Mononuclear cell (primary cell): ENCODE measurements around a stretch of chr11.

DNA sequence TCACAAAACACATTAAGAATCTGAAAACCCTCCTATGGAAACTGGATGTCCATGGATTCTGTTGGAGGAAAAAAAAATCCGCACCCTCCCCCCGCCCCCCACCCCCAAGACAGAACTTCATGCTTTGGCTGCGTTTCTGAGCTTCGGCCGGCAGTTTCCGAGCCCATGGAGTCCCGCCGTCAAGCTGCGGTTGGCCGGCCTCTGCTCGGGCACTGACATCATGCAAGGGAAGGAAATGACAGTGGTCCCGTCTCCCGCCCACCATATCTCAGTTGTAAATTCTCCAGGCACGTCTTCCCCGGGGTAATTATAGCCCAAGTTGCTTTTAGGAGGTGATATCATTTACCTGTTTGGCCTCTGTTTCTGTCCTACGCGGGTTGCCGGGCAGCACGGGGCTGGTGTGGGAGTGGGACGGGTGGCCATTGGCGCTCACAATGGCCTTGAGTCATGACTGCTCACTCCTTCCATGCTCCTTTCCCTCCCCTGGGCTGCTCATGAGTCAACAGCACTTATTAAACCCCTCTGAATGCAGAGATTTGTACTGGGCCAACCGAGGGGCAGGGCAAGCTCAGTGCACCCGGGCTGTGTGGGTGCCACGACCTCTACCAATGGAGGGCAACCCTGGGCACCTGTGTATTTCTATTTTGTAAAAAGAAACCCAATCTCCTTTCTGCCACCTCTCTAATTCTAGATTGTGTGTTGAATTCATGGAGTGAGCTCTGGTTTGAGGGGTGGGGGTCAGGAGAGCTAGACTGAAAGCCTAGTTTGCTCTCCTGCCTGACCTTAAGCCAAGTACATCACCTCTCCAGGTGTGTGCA is 4.2 kb upstream of the ANO1 start:
- RRBS, result 13% methylated on average over 12 of the region's 24 CpGs

DNA sequence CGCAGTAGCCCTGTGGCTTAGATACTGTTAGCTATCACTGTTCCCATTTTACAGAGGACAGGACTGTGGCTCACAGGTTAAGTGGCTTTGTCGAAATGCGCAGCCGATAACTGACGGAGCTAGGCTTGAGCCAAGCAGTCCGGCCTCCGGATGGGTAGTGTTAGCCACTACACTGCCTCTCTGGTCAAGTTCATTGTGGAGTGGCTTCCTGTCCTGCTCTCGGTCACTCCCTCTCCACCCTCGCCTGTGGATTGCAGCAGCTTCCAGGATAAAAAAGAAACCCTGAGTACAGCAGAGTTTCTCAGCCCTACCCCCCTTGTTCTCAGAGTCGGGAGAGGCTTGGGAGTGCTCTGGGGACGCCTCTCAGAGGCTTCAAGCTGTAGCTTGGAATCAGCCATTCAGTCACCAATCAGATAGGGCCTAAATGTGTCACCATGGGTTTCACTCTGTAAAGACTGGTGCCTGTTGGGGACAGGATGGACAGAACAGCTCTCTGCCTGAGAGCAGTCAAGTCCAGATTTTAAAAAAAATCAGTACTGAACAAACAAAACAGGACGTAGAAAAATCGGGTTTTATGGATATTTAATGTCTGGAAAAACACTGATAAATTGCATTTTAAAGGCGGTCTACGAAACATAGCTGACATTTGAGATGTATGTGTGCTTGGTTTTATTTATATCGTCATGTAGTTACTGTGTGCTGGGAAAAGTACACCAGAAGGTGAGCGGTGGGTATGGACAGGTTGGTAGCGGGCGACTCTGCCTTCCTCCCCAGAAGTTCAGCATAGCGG is 1.3 kb downstream of the FADD start:
- RRBS, result no CpG with 5 or more reads among the region's 20 CpGs

- RRBS, result no CpG with 5 or more reads among the region's 12 CpGs
These were observed 43.5 kb downstream of the PPFIA1 start for GRCh38 chr11:70313867-70314538.

DNA sequence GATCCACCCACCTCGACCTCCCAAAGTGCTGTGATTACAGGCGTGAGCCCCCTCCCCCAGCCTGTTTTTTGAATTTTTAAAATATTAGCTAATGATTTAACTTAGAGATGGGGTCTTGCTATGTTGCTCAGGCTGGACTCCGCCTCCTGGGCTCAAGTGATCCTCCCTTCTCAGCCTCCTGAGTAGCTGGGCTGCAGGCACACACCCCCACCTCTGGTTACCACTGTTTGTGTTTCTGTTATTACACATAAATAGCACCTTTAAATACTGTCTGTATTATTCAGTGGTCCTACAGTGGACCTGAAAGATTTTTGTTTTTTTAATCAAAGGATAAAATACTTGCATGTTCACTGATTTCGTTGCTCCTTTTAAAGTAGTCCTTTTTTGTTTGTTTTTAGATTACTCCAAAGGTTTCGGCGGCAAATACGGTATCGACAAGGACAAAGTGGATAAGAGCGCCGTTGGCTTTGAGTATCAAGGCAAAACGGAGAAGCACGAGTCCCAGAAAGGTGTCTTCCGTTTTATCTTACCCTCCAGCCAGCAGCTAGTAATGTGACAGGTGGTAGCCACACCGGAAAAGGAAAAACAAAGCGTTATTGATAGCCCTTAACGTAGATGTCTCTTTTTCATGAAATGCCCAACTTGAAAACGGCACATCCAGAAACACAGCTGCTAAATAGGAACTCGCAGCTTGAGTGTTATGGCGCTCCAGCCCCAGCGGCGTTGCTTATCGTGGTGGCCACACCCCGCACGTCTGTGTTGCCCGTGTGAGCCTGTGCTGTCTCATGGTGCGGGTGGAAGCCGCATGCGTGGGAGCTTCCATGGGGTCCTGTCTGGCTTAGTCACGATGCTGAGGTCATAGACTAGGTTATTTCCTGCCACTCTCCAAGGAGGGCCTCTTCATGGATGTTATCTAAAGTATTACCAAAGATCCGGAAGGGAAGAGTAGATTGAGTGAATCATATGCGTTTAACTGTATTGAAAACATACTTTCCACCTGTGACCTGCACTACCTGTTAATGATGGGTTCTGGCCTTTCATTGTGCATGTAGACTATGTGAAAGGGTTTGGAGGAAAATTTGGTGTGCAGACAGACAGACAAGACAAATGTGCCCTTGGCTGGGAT is 21.4 kb downstream of the CTTN start:
- RRBS, result no CpG with 5 or more reads among the region's 31 CpGs

DNA sequence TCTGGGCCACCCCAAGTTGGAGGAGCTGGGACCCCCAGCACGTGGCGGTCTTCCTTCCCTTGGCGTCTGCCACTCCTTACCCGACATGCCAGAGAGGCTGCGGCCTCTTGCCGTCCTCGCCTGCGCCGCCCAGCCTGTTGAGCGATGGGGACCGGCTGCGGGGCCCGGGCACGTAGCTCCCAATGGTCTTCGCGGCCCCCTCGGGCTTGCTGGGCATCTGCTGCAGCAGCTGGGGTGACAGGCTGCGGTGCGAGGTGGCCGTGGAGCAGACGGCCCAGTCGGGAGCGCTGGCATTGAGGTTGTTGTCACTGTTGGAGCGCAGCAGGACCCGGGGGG is 421.9 kb downstream of the CTTN start:
- RRBS, result no CpG with 5 or more reads among the region's 25 CpGs

- RRBS, result 69% methylated on average over 4 of the region's 15 CpGs
These were observed 99.9 kb downstream of the SHANK2 start for GRCh38 chr11:71152388-71153003.

- RRBS, result 87% methylated on average over 1 of the region's 22 CpGs
These were observed 99.2 kb downstream of the SHANK2 start for GRCh38 chr11:71153004-71153818.

DNA sequence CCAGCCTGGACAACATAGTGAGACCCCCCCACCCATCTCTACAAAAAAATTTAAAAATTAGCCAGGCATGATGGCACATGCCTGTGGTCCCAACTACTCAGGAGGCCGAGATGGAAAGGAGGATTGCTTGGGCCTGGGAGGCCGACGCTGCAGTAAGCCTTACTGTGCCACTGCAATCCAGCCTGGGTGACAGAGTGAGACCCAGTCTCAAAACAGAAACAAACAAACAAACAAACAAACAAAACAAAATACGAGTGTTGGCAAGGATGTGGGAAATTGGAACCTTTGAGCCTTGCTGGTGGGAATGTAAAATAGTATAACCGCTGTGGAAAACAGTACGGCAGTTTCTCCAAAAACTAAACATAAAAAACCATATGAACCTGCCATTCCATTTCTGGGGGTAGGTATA is 32.3 kb downstream of the SHANK2 start:
- RRBS, result no CpG with 5 or more reads among the region's 6 CpGs

GRCh38 chr11:71284548-71284800 is 32.1 kb upstream of the SHANK2 start:
- RRBS, result no CpG with 5 or more reads among the region's 1 CpG

DNA sequence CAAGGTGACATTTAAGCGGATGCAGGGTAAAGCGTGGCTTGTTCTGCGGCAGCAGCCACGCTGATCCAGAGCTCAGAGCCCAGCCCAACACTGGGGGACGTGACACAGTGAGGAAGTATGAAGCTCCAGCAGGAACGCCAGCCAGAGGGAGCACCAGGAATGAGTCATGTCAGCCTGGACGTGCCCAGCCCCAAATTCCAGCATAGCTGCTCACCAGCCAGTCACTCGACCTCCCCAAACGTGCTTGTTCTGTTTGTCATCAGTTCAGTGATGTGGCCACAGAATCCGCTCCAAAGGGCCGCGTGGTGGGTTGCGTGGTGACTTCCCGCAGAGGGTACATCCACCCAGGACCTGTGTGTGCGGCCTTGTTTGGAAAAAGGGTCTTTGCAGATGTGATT is 47.0 kb upstream of the SHANK2 start:
- RRBS, result no CpG with 5 or more reads among the region's 15 CpGs

DNA sequence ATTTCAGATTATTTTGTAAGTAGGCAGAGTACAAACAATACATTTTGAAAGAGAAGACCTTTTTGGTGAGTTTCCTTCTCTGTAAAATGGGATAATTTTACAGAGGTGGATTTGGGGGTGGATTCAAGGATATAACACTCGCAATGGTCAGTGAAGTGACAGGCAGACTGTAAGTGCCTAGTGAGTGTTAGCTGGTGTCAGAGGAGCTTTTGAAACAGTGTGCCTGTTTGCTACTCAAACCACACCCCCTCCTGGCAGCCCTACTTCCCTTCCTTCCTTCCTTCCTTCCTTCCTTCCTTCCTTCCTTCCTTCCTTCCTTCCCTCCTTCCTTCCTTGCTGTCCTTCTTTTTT is 57.5 kb downstream of the DHCR7 start:
- RRBS, result no CpG with 5 or more reads among the region's 1 CpG

DNA sequence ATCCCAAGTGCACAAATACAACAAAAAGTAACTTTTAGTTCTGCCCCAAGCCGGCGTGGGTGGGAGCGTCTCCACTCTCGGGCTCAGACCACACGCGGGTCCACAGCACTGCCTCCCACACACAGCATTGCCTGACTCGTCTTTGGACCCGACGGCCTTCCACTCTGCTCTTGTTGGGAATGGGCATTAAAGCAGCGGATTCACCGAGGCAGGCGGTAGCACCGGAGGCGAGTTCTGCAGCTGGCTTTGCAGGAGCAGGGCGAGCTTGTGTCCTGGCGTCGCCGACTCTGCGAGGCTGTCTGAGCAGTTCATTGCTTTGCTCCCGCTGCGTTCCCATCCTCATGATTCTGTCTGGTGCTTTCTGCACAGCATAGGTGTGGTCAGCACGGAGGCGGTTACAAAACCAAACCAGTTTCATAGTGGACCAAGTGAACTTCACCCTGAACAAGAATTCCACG is 23.1 kb downstream of the NADSYN1 start:
- RRBS, result no CpG with 5 or more reads among the region's 24 CpGs

- RRBS, result no CpG with 5 or more reads among the region's 14 CpGs
These were observed 83.8 kb upstream of the DEFB108B start for GRCh38 chr11:71749066-71749655.

DNA sequence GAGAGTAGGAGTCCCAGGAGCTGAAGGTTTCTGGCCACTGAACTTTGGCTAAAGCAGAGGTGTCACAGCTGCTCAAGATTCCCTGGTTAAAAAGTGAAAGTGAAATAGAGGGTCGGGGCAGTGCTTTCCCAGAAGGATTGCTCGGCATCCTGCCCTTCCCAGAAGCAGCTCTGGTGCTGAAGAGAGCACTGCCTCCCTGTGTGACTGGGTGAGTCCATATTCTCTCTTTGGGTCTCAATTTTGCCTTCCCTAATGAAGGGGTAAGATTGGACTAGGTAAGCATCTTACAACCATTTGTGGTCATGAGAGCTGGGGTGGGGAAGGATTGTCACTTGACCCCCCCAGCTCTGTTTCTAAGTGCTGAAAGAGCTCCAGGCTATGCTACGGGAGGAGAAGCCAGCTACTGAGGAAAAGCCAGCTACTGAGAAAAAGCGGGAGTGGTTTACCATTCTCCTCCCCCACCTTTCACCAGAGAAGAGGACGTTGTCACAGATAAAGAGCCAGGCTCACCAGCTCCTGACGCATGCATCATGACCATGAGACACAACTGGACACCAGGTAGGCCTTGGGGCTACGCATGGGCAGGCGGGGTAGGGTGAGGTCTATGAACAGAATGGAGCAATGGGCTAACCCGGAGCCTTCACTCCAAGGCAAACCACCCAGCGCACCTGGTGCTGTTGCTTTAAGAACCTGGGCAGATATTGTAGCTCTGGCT is 903 bp downstream of the IL18BP start:
- RRBS, result no CpG with 5 or more reads among the region's 10 CpGs

DNA sequence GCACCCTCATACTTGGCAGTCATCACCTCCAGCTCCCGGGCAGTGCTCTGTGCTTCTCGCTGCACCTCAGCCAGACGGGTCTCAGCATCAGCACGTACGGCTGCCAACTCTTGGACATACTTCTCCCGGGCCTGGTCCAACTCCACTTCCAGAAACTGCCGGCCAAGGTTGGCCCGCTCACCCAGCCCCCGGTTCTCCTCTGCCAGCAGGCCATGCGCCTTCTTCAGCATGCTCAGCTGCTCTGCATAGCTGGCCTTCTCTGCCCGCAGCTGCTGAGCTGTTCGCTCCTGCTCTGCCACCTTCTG is 14.2 kb downstream of the IL18BP start:
- RRBS, result 98% methylated on average over 5 of the region's 12 CpGs

- RRBS, result no CpG with 5 or more reads among the region's 23 CpGs
These were observed 1.6 kb downstream of the NUMA1 start for GRCh38 chr11:72078412-72079398.

DNA sequence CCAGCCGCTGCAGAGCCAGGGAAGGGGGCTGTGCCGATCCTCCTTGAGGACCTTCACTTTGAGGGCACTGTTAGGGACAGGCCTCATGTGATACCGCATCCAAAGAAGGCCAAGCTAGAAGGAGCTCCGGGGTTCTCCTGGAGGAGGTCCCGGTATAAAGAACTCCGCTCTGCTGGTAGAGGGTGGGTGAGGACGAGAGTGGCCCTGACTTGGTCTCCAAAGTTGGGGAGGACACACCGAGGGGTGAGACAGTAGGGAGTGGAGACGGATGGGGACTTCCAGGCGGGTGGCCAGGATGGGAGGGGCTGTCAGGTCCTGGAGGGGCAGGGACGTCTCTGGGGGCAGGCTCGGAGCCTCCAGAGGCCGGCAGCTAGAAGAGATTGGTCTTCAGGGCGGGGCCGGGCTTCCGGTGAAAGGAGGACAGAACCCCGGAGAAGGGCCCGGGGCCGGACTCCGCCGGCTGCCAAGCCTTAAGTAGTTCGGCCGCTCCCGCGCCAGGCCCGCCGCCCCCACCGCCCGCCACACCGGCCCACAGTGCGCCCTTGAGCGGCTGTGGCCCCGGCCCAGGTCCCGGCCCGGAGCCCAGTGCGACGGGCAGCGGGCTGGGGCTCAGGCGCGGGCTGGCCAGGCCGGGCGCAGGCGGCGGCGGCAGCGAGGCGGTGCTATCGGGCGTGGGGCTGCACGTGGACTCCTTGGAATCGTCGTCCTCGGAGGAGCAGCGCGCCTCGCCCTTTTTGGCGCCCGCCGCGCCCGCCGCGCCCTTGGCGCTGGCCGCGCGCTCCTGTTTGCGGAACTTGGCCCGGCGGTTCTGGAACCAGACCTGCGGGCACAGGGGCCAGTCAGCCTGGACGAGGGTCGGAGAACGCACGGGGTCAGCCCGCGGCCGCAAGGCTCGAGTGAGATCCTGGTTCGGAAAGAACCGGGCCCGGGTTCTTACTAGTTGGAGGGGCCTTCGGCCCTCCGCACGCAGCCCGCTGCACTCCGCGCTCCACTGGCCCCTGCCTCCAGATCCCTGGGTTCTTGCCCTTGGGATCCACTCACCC is 4.3 kb downstream of the PHOX2A start:
- RRBS, result 3% methylated on average over 23 of the region's 88 CpGs

DNA sequence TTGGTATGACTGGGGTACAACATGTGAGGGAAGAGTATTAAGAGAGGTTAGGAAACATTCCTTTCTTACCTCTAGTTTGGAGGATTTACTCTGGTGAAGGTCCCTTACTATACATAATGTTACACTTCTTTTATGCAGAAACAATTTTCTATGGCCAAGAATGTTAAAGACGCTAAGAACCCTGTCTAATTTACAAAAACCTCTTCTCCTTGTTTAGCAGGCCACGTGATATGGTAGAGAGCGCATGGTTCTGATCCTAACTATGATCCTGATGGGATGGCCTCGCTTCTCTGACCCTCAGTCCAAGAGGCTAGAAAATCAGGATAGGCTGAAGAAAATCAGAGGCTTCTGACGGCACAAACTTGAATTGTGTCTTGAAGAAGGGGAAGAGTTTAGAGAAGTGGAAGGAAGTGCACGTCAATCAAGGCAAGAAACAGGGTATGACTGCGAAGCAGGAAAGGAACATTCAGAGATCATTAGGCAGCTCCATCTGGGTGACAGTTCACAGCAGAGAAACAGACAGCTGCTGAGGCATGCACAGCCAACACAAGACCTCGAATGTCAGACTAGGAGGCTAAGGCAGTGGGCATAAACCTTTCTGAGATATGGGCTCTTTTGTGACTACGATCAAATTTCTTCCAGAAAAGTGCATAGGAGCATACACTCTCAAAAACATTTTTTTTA is 29.4 kb downstream of the CLPB start:
- RRBS, result no CpG with 5 or more reads among the region's 9 CpGs

GRCh38 chr11:72417830-72418511 is 16.4 kb downstream of the CLPB start:
- RRBS, result no CpG with 5 or more reads among the region's 4 CpGs